Calu3 (cell line): ENCODE data around the gene PHOSPHO1.

GRCh38 chr17:48540808-48541679, 3.9 kb downstream of the HOXB2 start:
- PRO-cap = no peak

GRCh38 chr17:48558456-48558899, 13.6 kb upstream of the HOXB2 start:
- PRO-cap = no peak

DNA sequence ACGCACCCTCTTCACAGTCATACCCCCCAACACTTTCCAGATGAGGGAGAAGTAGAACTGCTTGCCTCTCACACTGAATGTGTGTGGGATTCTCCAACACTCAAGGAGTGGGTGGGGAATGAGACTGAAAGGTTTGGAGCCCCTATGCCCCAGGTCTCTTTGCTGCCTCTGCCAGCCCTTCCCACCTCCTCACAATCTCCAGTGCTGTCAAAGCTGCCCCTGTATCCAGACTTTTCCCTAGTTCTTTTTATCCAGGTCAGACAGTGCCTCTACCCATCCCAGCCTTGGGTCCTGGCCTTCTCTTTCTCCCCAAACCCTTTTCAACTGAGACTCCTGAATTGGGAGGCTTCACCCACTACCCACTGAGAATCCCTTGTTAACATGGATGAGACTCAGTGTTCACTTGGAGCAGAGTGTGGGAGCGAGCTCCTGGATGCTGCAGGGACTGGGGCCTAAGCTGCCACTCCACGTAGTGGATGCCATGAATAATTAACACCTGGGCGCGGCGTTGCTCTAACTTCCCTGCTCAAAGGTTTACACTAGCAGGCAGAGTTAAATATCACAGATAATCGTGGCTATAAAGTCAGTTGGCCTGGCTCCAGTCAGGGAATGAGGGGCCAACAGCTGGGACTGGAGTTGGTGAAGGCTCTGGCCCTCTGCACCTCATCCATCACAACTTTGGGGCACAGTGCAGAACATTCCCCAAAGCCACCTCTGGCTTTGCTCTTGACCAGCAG, 11.2 kb downstream of the HOXB4 start:
- PRO-cap = bidirectional peak, plus-strand start at position 582 of the sequence, minus-strand start at position 275 of the sequence

DNA sequence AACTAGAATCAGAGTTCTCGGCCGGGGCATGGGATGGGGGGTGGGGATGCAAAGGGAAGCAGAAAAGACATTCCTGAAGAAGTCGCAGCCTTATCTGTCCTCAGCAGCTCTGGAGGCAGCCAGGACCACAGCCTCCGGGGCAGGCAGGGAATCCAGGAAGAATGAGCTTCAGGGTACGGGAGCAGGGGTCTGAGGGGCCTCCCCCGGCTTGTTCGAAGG, 7.9 kb downstream of the HOXB4 start:
- PRO-cap = no peak

DNA sequence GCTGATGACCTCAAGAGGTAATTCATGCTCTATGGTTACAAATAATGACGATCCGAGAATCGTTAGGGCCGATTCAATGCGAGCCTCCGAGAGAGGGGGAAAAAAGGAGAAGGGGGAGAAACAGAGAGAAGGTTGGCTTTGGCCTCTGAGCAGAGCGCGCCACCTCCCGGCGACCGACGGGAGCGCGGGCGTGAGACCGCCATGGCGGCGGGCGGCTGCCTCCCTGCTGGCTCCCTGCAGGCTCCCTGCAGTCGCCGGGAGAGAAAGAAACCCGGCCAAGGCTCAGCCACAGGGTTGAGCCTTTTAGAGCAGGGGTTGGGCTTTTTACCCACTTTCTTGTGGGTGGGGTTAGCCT, 281 bp upstream of the HOXB5 start:
- PRO-cap = bidirectional peak, plus-strand start outside the sequence, minus-strand start at position 296 of the sequence

- PRO-cap = no peak
These were observed 1.6 kb upstream of the HOXB7 start for GRCh38 chr17:48612453-48612848.

DNA sequence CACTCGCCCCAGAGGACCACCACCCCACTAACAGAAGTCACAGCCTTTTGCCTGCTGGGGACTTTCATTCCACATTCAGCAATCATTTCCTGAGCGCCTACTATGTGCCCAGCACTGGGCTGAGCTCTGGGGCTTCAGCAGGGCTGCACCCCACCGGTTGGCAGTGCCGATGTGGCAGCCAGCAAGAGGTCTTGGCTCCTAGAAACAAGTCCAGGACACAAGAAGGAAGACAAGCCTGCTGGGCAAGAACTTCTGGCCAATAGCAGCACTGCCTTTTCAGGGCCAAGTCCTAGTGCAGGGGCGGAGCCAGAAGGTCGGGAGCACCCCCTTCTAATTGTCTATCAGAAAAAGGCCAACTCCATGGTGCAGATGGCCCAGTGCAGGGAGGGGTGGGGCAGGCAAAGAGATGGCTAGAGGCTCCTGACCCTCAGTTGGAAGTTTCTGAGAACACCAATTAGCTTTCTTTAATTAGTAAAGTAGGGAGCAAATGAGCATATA, 13.0 kb upstream of the HOXB9 start:
- PRO-cap = no peak

DNA sequence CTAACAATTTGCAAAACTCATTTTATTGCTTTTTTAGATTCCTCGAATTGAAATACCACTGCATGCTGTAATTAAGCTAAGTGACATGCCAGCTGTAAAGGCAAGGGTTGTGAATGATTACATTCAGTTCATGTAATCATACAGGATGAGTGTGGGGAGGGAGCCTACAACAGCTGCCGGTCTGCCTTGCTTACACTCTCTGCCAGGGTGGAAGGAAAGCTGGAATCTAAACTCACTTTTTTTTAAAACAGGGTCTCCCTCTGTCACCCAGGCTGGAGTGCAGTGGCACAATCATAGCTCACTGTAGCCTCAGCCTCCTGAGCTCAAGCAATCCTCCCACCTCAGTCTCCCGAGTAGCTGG, 29.2 kb upstream of the HOXB13 start:
- PRO-cap = no peak

DNA sequence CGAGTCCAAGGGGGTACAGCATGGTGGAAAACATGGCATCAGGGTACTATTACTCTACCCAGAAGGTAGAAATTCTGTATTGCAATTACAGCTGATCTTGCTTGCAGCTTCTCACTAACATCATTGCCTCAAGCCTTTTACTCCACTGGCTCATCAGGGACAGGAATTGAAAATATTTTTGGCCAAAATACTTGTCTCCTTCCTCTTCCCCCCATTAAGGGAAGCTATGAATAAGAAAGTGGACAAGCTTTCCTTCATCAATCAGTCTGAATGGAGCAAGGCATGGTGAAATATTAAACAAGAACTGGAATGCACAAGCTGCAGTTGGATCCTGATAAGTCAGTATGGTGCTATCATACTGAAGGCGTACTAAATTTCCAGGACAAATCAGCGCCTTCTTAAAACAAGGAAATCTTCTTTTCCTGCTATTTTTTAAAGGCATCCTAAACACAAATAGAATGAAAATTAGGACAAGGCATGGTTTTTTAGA, 12.9 kb downstream of the TTLL6 start:
- PRO-cap = no peak

GRCh38 chr17:48851346-48851844, 20.6 kb downstream of the CALCOCO2 start:
- PRO-cap = no peak

DNA sequence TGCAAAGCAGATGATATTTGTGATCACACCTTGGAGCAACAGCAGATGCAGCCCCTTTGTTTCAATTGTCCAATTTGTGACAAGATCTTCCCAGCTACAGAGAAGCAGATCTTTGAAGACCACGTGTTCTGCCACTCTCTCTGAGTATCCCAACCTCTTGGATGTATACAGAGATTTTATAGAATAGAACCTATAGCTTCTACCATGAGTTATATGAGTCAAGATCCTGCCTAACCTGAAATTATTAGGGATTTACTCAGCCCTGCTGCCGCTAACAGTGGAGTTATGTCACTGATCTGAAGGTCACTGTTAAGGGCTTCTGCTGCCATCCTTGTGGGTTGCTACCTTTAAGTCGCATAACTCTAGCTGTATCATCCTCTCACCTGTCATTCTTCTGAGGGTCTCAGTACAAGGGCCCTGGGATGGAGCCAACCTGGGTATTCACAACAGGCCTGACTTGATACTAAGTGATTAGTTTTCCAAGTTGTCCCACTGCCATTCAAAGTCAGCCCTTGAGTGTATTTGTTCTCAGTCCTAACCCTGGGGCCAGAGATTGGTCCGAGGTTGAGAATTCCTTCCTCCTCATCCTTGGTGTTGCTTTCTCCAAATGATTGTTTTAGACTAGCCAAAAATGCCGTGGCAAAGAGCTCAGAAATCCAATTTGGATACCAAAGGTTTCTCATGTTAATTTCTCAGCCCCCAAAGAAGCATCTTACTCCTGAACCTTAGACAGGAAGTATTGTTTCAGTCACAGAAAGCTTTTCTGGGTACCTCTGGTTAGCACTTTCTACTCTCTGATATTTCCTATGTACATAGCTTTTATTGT, 29.5 kb upstream of the ATP5MC1 start:
- PRO-cap = no peak

GRCh38 chr17:48893371-48894042, 920 bp downstream of the ATP5MC1 start:
- PRO-cap = unidirectional peak, minus-strand start at chr17:48893522

- PRO-cap = no peak
These were observed 14.4 kb downstream of the SNF8 start for GRCh38 chr17:48929817-48931013.

GRCh38 chr17:48991101-48991538, 6.1 kb upstream of the IGF2BP1 start:
- PRO-cap = no peak

DNA sequence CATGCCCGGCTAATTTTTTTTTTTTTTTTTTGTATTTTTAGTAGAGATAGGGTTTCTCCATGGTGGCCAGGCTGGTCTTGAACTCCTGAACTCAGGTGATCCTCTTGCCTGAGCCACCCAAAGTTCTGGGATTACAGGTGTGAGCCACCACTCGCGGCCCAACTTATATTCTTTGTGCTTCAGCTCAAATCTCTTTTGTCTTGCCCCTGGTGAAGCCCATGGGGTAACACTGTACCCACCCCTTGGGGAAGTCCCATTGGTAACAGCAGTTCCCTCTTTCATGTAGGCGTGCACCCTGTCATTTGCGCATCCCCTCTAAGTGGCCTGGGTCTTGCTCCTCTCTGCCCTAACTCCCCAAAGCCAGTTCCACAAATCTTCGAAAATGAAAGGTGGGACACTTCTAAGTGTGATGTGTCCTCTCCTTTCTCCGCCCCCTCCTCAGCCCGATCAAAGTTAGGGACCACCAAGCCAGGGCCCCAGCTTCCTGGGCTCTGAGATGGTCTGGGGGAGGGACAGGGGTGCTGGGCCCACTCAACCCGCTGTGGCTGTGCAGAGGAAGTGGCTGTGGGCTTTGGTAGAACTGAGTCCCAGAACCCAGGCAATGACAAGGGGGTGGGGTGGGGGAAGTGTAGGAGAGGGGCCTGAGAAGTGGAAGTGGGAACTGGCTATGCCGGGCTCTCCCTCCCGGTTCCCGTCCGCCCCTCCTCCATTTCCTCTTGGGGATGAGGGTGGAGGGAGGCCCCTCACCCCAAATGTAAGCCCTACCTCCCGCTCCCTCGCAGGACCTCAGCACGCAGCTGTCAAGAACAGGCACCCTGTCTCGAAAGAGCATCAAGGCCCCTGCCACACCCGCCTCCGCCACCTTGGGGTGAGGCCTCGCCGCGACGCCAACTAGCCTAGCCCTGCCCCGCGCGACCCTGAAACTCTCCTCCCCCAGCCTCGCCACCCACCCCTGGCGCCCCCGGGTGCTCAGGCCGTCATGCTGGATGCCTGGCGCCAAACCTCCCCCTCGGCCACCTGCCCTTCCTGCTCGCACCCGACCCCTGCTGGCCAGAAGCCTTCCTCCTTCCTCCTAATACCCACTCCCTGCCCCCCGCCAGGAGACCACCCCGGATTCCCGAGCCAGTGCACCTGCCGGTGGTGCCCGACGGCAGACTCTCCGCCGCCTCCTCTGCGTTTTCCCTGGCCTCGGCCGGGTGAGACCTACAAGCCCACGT, 8.7 kb downstream of the ABI3 start:
- PRO-cap = no peak

DNA sequence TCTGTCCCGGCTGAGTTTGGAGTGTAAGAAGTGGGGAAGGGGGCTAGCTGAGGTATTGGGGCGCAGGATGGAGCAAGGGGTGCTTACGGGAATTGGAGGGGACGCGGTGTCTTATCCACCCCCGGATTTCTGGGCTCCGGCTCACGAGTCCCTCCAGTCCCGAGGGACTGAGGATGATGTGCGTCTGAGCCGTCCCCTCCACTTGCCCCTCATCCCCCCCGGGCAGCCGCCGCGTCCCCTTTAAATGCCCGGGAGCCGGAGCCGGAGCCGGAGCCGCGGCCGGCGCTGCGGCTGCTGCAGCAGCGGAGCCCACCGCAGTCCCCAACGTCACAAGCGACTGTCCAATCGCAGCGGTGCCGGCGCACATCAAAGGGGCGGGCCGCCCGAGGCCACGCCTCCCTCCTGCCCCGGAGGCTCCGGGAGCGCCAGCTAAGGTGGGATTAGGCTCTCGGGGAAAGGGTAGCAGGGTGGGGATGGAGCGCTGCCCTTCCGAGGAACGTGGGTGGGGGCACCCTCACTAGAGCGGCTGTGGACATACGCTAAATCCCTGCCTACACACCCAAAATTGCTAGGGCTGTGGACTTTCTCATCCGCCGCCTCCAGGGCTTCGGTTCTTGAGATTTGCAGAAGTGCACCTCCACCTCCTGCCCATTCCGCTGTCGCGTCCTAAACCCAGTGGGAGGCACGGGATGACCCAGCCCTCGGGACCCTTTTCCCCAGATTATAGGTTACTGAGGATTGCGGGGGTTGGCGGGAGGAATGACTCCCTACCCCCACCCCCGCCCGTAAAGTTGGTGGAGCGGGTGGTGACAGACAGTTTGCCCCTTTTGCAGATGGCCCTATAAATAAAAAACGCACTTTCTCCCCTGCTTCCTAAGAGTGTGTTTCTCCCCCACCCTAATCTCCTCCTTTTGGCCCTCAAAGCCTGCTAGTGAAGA, at the start of gene PHOSPHO1:
Gene PHOSPHO1, minus strand, starts transcription at position 298 of the 938 bp plus-strand sequence.
- PRO-cap = no peak

- PRO-cap = no peak
These were observed 44.8 kb downstream of the ZNF652 start for GRCh38 chr17:49317083-49317880.

GRCh38 chr17:49353486-49354109, 8.5 kb downstream of the ZNF652 start:
- PRO-cap = no peak

GRCh38 chr17:49394815-49395310, 19.8 kb downstream of the PHB1 start:
- PRO-cap = no peak

GRCh38 chr17:49403628-49404207, 11.0 kb downstream of the PHB1 start:
- PRO-cap = no peak